ENCODE results near the gene PYDC2.

GRCh38 chr3:191393568-191394373 lies 63.4 kb upstream of the UTS2B start:
- PRO-cap, result no peak

DNA sequence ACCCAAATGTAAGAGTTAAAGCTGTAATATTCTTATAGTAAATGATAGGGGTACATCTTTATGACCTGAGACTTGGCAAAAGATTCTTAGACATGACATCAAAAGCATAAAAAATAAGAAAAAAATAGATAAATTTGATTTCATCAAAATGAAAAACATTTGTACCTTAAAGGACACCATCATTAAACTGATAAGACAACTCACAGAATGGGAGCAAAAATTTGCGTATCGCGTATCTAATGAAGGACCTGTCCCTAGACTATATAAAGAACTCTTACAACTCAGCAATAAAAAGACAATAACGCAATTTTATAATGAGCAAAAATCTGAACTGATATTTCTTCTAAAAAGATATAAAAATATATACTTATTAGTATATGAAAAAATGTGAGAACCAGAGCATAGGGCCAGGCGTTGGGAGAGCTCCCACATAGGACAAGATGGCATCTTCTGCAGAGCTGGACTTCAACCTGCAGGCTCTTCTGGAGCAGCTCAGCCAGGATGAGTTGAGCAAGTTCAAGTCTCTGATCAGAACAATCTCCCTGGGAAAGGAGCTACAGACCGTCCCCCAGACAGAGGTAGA lies at the start of gene PYDC2:
TSS of gene PYDC2 (plus strand) at position 441 of the 583 bp plus-strand sequence.
- PRO-cap, result no peak

DNA sequence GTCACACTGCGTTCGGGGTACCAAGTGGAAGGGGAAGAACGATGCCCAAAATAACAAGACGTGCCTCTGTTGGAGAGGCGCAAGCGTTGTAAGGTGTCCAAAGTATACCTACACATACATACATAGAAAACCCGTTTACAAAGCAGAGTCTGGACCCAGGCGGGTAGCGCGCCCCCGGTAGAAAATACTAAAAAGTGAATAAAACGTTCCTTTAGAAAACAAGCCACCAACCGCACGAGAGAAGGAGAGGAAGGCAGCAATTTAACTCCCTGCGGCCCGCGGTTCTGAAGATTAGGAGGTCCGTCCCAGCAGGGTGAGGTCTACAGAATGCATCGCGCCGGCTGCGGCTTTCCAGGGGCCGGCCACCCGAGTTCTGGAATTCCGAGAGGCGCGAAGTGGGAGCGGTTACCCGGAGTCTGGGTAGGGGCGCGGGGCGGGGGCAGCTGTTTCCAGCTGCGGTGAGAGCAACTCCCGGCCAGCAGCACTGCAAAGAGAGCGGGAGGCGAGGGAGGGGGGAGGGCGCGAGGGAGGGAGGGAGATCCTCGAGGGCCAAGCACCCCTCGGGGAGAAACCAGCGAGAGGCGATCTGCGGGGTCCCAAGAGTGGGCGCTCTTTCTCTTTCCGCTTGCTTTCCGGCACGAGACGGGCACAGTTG lies 318.6 kb downstream of the FGF12 start:
- PRO-cap, result no peak

DNA sequence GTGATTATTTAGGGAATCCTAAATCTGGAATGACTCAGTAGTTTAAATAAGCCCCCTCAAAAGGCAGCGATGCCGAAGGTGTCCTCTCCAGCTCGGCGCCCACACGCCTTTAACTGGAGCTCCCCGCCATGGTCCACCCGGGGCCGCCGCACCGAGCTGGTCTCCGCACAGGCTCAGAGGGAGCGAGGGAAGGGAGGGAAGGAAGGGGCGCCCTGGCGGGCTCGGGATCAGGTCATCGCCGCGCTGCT lies 318.2 kb downstream of the FGF12 start:
- PRO-cap, result no peak

GRCh38 chr3:192597538-192598011 lies 129.8 kb downstream of the FGF12 start:
- PRO-cap, result no peak

GRCh38 chr3:192887012-192887629 lies 30.5 kb downstream of the MB21D2 start:
- PRO-cap, result no peak

GRCh38 chr3:193552847-193553243 lies 1.9 kb downstream of the ATP13A4 start:
- PRO-cap, result no peak

DNA sequence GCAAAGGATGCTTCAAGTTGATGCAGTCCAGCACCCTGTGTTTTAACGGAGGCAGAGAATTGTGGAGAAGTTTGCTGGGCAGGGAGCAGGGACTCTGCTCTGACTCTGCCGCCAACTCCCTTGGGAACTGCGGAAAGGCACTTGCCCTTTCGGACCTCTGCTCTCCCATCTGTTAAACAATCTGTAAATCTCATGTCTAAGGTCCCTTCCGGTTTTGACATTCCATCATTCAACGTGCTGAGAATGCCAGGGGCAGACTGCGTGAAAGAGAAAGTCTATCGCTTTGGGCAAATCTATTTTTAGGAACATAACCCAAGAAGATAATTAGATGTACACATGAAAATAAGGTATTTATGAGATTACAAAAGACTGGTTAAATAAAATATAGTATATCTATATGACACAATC lies 184.6 kb downstream of the OPA1 start:
- PRO-cap, result no peak

DNA sequence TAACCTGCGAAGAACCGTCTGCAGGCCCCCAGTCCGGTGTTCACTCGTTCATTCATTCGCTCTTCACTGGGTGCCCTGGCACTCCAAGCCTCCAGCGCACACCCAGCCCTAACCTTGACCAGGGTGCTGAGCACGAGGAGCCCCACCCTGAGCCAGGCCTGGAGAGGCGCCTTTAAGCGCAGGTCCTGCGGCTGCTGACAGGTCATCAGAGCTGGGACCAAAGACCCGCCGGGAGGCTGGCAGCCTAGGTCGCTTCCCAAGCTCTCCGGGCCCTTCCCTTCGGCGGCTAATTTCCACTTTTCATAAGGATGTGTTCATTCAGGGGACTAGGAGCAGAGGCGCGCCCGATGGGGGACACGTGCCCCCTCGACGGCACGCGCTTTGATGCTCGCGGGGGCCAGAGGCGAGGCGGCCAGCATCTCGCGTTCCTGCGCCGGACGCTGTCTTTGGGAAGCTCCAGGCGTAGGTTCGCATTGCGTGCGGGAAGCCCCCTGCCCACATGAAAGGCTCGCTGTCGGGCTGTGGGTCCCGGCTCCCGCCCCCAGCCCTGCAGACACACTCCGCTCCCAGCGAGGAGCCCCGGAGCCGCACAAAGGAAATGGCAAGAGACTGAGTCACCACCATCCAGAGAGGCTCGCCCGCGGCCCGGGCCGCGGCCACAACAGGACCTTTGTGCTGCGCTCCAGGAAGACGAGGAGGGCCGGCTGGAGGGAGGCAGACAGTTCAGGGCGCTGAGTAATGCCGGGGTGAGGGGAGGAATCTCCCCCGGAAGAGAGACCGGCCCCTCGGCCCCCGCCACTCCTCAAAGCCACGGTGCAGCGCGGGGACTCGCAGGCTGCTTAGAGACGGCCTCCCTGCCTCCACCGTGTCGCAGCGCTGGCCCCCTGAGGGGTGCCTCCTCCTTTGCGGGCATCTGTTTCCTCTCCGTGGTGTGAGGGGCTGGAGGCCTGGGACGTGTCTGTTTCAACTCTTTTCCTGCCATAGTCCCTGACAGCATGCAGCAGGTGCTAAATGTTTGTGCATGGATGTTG lies 266.4 kb upstream of the HES1 start:
- PRO-cap, result no peak

DNA sequence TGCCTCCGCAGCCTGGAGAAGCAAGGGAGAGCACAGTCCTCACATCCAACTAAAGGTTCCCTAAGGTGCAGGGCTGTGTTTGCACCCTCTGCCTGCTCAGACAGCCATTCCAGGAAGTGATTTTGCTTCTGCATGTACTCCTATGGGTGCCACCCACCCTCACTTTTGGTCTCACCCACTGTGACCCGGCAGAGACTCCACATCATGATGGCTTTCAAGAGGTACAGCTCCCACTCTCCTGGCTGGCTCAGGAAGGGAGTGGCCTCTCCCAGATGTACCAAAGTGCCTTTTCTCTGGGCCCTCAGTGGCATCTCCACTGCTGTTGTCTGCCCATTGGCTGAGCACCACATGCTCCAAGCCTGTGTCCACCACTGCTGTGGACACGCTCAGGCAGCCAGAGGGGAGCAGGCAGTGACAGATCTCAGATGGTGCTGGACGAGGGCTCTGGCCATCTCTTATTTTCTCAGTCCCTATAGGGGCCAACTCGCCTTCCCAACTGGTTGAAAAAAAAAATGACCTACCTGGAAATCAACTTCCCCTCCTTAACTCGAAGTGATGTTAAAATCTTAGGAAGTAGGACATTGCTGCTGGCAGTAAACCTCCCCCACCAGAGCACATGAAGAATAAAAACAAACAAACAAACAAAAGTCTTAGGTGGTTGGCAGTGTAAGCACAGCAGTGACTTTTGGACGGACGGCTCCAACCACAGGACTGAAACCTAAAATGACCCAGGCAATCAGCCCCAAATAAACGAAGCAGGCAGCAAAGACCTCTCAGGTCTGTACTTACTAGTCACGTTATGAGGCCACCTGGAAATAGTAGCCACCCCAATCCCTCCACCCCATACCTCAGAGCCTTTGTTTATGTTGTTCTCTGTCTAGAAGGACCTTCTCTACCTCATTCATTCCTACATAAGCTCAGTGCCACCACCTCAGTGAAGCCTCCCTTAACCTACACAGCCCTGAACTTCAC lies 33.8 kb upstream of the HES1 start:
- PRO-cap, result no peak

DNA sequence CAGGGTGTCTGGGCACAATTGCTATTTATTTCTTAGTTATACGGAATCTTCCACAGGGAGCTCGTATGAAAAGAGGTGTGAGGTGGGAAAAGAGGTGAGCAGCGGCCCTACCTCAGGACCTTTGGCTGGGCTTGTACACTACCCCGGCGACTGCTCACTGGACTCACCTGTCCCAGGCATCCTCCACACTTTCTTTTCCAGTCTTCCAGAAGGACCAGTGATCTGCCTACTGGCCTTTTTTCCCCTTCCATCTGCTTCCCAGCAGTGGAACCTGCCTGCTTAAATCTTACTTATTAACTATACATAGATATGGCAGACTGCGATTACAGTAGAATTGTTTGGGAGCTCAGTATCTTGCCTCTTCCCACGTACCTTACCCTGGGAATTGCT lies 11.9 kb upstream of the HES1 start:
- PRO-cap, result no peak

- PRO-cap, result bidirectional peak, plus-strand start at chr3:194141000, minus-strand start at chr3:194140925; unidirectional peak, minus-strand start at chr3:194141092
These were observed 4.7 kb downstream of the HES1 start for GRCh38 chr3:194140506-194141137.

- PRO-cap, result no peak
These were observed 58.7 kb downstream of the HES1 start for GRCh38 chr3:194194649-194195078.

GRCh38 chr3:194205566-194206100 lies 69.7 kb downstream of the HES1 start:
- PRO-cap, result no peak

DNA sequence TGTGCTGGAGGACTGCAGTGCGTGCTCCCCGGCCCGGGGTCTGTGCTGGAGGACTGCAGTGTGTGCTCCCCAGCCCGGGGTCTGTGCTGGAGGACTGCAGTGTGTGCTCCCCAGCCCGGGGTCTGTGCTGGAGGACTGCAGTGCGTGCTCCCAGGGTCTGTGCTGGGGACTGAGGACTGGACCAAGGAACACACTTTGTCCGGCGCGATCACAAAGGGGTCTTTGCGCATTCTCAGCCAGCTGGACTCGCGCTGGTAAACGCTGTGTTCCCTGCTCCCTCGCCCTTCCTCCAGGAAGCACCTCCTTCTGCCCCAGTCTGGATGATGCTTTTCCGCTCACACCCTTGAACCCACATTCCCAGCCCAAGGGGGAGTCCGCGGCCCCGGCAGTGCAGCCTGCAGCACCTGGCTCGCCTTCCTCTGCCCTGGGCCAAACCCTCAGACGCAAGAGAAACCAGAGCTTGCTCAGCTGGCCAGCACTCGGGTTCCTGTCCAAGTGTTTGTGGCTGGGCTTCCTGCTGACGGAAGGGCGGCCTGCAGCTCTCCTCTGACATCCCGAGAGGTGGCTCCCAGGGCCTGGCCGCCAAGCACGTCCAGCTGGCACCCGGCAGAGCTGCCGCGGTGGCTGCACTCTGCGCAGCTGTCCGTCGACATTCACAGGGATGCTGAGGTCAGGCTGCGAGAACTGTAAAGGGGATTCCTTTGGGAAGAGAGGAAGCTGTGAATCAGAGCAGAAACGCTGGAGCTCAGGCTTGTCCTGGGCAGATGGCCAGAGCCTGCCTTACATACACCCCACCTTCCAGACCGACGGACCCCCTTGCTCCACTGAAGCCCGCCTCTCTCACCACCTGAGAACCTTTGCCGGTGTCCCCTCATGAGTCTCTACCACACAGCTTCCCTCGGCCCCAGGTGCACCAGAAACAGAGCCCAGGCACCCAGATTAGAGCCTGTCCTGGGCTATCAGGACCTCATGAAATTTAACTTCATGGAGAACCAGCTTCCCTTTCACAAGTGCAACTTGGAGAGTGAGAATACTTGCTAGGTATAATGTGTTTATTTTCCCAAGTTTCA lies 85.7 kb downstream of the CPN2 start:
- PRO-cap, result bidirectional peak, plus-strand start at position 609 of the sequence, minus-strand start at position 421 of the sequence

- PRO-cap, result no peak
These were observed 38.4 kb downstream of the CPN2 start for GRCh38 chr3:194312505-194313387.

- PRO-cap, result no peak
These were observed 28.8 kb downstream of the CPN2 start for GRCh38 chr3:194321943-194323147.

GRCh38 chr3:194469857-194470377 lies 16.9 kb downstream of the ATP13A3 start:
- PRO-cap, result no peak

GRCh38 chr3:194488388-194488643 lies 1.5 kb upstream of the ATP13A3 start:
- PRO-cap, result no peak

DNA sequence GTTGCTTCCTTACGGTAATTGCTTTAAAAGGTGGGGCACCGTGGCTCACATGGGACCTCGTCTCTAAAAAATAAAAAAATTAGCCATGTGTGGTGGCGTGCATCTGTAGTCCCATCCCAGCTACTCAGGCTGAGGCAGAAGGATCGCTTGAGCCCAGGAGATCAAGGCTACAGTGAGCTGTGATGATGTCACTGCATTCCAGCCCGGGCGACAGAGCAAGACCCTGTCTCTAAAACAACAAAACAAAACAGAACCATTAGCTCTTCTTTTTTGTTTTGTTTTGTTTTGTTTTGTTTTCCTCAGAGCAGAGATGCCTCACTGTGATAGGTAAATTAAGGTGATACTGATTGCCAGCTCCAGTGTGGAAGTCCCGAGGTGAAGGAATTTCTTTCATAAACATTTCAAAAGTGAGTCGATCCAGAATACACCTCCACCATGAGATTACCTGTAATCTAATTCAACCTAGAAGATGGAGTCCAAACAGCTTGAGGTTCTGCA lies 11.5 kb upstream of the ATP13A3 start:
- PRO-cap, result no peak

All from anterior vena cava (tissue), 1 donor.